Breast (tissue), 4 donors: ENCODE results near the gene NMB.

- PRO-cap, 3 experiments: no peak in any of the 3 experiments
- RRBS: no CpG with 5 or more reads among the region's 1 CpG
These were observed 23.7 kb downstream of the MEX3B start for GRCh38 chr15:82022129-82022554.

DNA sequence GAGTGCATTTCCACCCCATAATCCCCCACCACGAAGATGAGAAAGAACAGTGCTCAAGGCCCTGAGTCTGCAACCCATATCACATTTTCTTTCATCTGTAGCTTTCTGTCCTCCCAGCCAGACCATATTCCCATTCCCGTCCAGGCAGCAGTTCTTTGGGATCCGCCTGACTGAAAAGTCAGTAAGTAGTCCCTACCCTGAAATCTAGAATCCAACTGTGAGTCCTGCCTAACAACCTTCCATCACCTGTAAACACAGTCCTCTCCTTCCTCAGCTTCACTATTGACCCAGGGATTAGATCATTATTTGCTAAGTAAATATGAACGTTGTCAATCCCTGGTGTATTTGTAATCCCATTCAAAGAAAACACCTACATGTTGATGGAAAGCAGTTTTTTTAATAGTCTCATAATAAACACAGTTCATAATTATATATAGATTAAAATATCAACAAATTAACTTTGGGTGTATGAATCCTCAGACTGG, 682 bp downstream of the SAXO2 start:
- PRO-cap, 3 experiments: peak in 2 of 3 experiments; most common minus-strand start position 177 of the sequence (in 2)
- RRBS: no CpG with 5 or more reads among the region's 4 CpGs

DNA sequence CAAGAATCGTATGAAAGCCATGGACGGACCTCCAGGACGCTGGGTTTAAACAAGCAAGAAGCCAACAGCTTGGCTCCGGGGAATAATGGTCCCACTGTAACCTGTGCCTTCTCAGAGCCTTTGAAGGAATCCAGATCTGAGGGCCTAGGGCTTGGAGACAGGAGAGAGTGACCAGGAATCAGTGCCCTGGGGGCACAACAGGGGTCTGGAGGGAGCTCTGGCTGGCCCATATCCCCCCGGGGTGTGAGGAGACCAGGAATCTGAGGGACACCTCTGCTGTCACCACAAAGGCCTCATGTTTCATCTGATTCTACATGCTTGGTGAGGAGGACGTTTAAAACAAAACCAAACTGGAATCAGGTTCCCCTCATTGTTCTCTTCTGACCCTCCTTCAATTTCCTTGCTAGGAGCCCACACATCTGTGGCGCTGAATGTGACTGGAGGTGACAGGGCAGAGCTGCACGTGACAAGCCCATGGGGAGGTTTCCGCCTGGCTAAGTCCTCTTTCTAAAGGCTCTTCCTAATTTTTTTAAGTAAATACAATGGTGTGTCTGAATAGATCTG, 46.1 kb downstream of the WHAMM start:
- PRO-cap, 3 experiments: no peak in any of the 3 experiments
- RRBS: 91% methylated on average over 2 of the region's 9 CpGs

GRCh38 chr15:82914398-82914814, 38.1 kb downstream of the HOMER2 start:
- PRO-cap, 3 experiments: no peak in any of the 3 experiments
- RRBS: no CpG with 5 or more reads among the region's 2 CpGs

GRCh38 chr15:82934445-82935033, 18.0 kb downstream of the HOMER2 start:
- PRO-cap, 3 experiments: no peak in any of the 3 experiments
- RRBS: 75% methylated on average over 2 of the region's 13 CpGs

DNA sequence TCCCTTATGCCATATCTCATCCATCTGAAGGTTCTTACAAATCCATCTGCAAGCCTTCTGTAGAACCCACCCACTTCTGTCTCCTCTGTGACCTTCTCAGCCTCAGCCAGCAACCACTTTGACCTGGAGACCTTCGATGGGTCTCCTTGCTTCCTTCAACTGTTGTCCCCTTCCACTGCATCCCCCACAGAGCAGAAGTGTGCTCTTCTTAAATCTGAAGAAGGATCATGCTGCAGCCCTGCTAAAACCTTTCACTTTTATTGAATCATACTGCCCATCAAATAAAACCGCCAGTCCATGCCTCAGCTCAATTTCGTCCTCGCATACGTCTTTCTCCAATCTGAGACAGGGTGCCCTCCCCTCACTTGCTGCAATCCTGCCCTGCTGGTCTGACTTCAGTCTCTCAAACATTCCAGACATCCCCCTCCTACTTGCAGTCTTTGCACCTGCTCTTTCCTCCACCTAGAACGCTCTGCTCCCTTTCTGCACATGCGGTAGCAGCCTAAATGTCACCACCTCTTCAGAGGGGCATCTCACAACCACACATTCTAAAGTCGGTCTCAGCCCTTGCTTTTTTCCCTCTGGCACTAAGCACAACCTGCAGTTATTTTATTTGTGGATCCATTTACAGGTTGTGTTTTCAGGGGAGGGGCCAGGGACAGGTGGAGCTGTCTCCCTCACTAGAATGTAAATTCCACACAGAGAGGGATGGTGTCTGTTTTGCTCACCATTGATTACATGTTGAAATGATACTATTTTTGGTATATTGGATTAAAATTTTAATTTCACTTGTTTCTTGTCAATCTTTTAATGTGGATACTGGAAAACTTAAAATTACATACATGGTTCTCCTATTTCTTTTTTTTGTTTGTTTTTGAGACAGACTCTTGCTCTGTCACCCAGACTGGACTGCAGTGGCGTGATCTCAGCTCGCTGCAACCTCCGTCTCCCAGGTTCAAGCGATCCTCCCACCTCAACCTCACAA, 16.5 kb downstream of the HOMER2 start:
- PRO-cap, 3 experiments: no peak in any of the 3 experiments
- RRBS: no CpG with 5 or more reads among the region's 12 CpGs

DNA sequence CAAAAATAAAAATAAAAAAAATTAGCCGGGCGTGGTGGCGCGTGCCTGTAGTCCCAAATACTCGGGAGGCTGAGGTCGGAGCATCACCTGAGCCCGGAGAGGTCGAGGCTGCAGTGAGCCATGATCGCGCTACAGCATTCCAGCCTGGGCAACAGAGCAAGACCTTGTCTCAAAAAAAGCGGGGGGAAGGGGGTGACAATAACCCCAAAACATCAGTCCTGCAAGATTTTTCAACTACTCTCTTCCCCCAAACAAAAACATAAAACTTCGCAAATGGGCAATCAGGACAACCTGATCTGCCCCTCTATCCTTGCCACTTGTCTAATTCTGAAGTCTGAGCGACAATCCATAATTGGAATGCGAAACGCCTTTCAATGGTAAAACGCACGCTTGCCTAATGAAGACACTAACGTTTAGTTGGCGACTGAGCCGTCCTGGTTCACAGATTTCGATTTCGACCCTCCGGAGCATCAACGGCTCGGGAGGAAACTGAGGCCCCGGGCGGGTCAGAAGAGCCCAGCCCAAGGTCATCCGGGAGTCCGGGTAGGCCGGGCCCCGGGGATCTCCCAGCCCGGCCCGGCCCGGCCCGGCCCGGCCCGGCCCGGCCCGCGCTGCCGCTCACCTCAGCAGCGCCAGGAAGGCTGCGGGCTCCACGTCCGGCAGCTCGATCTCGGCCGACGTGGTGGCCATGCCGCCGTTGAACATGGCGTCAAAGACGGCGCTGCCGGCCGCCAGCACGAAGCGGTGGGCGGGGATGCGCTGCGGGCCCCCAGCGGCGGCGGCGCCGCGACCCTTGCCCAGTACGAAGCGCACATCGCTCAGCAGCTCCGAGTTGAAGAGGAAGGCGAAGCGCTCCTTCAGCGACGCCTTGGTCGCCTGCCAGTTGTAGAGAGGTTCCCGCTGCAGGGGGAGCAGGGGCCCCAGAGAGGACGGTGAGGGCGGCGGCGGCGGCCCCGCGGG, 643 bp downstream of the BTBD1 start:
- PRO-cap, 3 experiments: peak in 2 of 3 experiments; most common plus-strand start position 923 of the sequence (in 2); most common minus-strand start position 643 of the sequence (in 1)
- RRBS: under 1% methylated on average over 21 of the region's 84 CpGs

DNA sequence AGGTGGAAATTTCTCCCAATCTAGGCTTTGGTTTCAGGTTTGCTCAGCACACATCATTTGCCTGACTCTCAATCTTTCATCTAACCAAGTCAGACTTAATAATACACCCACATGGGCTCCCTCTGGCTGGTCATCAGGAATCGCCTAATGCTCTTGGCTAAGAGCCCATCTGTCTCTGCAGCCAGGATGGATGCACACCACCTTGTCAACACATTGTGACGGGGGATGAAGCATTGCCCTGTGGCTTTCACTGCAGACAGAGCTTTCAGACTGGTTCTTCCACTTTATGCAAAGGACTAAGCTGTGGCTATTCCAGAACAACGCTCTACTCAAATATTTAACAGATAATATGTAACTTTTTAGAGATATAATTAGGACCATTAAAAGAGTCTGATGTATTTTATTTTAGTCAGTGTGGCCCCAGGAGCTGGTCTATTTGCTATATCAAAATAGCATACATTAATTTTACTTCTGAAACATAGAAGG, 3.1 kb upstream of the HDGFL3 start:
- PRO-cap, 3 experiments: no peak in any of the 3 experiments
- RRBS: no CpG with 5 or more reads among the region's 3 CpGs

DNA sequence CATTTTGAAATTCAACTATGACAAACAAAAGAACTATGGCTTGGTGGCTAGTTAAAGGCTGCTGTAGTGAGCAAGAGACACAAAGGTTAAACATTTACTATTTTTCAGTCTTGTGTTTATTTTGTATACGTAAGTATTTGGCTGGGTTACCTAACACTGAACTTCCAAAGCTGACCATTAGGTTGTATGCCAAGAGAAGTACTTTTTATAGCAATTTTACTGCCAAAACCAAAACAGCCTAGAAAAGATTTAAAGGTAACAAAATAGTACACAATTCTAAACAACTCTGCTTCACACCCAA, 69.1 kb upstream of the ZSCAN2 start:
- PRO-cap, 3 experiments: no peak in any of the 3 experiments
- RRBS: no CpG with 5 or more reads among the region's 1 CpG

- PRO-cap, 3 experiments: peak in 3 of 3 experiments; most common plus-strand start chr15:84631470 (in 2)
- RRBS: 0% methylated on average over 3 of the region's 25 CpGs
These were observed 22.5 kb downstream of the WDR73 start for GRCh38 chr15:84631354-84632276.

DNA sequence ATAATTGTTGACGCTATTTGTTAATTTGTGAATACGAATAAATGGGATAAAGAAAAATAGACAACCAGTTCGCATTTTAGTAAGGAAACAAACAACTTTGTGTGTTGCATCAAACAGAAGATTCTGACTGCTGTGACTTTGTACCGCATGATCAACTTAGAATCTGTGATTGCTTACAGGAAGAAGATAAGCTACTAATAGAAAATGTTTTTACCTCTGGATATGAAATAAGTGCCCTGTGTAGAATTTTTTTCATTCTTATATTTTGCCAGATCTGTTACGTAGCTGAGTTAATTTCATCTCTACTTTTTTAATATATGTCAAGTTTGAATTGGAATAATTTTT, 19.4 kb downstream of the WDR73 start:
- PRO-cap, 3 experiments: no peak in any of the 3 experiments
- RRBS: no CpG with 5 or more reads among the region's 5 CpGs

- PRO-cap, 3 experiments: peak in 3 of 3 experiments; most common plus-strand start chr15:84658404 (in 1); most common minus-strand start chr15:84658199 (in 2)
- RRBS: 3% methylated on average over 17 of the region's 78 CpGs
These were observed at the start of gene NMB for GRCh38 chr15:84657820-84658966. TSS of gene NMB (minus strand) at chr15:84658199.

GRCh38 chr15:84671796-84672364, 13.9 kb upstream of the NMB start:
- PRO-cap, 3 experiments: no peak in any of the 3 experiments
- RRBS: no CpG with 5 or more reads among the region's 12 CpGs

- PRO-cap, 3 experiments: no peak in any of the 3 experiments
- RRBS: 2% methylated on average over 3 of the region's 39 CpGs
These were observed 532 bp downstream of the SEC11A start for GRCh38 chr15:84715209-84716004.

DNA sequence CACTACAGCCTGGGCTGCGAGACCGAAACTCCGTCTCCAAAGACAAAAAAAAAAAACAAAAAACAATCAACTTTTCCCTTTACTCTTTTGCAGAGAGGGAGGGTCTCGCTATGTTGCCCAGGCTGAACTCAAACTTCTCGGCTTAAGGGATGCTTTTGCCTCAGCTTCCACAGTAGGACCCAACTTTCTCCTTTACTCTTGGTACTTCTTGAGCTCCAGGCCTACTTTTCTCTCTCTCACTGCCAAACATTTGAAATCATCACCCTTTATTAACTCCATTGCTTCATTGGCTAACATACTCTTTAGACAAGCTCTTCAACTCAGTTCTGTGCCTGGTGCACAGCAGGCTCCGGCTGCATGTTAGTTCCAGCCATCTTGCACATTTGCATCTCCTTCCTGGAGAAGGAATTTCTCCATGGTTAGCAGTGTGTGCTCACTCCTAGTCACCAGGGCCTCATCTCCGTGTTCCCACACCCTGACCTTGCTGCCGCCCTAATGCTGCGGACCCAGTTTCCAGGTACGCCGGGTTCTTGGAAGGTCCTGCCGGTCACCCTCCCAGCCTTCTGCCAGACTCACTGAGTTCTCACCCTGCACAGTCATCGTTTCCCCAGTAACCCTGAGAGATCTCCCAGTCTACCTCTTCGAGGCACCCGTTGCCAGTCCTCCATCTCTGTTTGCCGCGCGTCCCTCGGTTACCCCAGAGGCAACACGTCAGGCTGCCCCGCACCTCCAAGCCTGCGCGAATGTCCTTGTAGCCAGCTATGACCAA, 1.0 kb upstream of the ZNF592 start:
- PRO-cap, 3 experiments: peak in 2 of 3 experiments; most common plus-strand start position 659 of the sequence (in 1); most common minus-strand start position 459 of the sequence (in 1)
- RRBS: no CpG with 5 or more reads among the region's 23 CpGs

DNA sequence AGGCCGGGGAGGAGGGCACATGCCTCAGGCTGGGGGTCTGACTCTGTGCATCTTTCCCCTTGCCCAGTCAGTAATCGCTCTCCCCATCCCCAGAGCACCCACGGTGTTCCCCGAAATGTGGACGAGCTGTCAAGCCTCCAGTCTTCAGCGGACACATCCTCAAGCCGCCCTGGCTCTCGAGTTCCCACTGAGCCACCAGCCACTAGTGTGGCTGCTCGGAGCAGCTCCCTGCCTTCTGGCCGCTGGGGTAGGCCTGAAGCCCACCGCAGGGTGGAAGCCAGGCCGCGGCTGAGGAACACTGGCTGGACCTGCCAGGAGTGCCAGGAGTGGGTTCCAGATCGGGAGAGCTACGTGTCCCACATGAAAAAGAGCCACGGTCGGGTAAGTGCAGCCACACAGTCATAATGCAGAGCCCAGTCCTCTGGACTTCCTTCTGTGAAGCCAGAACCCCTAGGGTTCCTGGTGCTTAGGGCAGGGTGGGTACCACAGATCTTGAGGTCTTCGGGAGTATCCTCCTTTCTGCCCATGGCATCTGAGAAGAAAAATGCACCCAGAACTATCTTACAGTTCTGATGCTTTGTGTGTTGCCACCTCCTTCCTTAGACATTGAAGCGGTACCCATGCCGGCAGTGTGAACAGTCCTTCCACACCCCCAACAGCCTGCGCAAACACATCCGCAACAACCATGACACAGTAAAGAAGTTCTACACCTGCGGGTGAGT, 18.5 kb upstream of the ALPK3 start:
- PRO-cap, 3 experiments: no peak in any of the 3 experiments
- RRBS: no CpG with 5 or more reads among the region's 23 CpGs

DNA sequence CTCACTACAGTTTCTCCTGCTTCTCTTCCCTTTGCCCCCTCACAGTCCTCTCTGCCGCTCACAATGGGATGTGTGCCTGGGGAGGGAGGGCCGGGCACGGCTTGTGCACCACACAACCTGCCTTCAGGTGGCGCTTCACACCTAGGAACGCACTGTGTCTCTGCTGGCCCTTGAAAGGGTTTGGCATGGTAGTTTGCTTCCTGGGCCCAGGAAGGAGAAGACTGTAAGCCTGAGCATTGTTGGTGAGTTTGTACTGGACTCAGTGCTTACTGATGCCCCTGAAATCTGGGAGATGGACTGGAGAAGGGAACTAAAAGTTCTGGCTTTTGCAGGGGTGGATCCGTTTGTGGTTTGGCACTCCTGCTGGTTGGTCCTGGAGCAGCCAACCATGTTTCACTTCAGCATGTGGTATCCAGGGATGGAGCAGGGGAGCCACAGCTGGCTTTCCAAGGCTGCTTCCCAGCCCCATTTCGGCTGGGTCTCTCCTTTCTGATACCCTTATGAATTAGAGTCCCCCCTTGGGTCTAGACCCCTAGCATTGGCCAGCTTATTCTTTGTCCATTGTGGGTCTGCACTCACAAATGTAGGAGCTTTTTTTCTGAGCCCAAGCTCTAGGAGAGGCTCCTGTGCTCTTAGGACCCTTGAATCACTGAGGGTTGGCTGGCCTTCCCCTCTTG, 9.4 kb downstream of the ALPK3 start:
- PRO-cap, 3 experiments: peak in 1 of 3 experiments; most common minus-strand start position 287 of the sequence (in 1)
- RRBS: no CpG with 5 or more reads among the region's 7 CpGs

GRCh38 chr15:84844881-84845525, 27.8 kb downstream of the ALPK3 start:
- PRO-cap, 3 experiments: no peak in any of the 3 experiments
- RRBS: no CpG with 5 or more reads among the region's 3 CpGs

GRCh38 chr15:84906653-84906919, 22.1 kb downstream of the SLC28A1 start:
- PRO-cap, 3 experiments: no peak in any of the 3 experiments
- RRBS: no CpG with 5 or more reads among the region's 1 CpG

GRCh38 chr15:85012459-85013273, 31.0 kb downstream of the PDE8A start:
- PRO-cap, 3 experiments: no peak in any of the 3 experiments
- RRBS: no CpG with 5 or more reads among the region's 4 CpGs